ENCODE data around the genes CRTAC1 and PYROXD2.

DNA sequence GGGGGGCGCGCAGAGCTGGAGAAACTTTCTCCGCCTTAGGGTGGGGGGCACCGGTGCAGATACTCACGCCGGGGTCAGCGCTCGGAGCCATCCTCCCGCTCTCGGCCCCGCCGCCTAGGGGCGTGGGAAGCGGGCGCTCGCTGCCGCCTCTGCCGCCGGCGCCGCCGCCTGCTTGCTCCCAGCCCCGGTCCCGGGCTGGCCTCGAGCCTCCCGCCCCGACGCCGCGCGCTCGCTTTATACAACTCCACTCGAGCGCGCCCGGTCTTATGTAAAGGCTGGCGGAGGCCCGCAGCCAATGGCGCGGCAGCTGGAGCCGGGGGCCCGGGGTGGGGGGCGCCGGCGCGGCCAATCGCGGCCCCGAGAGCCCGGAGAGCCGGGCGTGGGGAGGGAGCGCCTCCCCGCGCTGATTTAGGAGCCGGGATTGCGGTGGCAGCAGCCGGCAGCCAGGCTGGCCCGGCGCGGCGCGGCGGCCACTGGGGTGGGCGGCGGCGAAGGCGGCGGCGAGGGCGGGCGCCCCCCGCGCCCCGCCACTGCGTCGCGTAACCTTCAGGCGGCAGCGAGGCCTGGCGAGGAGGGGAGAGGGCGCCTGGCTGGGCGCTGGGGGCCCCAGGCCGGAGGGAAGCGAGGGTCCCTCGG lies at the start of gene CRTAC1:
CRTAC1 (minus strand) TSS at position 240 of the 636 bp plus-strand sequence.
- PRO-cap, result unidirectional peak, minus-strand start at position 203 of the sequence; unidirectional peak, minus-strand start at position 232 of the sequence

DNA sequence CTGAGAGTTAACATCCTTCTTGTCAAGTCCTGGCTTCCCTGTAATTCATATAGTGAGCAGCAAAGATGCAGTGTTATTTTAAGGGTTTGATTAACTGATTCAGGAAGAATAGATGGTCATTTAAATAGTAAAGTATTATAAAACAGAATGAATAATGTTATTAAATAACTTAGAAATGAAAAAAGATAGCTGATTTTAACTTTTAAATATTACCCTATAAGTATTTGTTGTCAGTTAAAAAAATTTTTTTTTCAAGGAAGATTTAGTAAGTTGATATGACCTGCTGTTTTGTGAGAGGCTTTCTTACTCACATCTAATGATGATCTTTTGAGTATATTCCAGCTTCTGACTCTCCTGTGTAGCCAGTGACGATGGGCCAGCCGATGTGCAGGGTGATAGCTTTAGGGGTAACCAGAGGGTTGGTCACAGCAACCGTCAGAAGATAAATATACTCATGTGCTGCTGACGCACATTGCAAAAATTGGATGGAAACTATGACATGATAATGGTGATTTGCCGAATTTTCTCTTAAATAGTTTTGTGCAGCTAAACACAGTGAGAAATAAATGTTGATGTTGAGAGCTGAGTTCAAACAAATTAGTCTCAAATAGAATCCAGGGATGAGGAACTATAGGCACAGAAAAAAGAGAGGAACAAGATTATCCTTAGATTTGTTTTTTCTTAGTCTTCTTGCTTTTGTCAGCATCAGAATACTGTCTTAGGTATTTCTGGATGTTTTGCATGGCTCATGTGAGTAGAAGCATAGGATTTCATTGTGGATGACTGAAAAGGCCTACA lies 29.4 kb downstream of the R3HCC1L start:
- PRO-cap, result no peak

DNA sequence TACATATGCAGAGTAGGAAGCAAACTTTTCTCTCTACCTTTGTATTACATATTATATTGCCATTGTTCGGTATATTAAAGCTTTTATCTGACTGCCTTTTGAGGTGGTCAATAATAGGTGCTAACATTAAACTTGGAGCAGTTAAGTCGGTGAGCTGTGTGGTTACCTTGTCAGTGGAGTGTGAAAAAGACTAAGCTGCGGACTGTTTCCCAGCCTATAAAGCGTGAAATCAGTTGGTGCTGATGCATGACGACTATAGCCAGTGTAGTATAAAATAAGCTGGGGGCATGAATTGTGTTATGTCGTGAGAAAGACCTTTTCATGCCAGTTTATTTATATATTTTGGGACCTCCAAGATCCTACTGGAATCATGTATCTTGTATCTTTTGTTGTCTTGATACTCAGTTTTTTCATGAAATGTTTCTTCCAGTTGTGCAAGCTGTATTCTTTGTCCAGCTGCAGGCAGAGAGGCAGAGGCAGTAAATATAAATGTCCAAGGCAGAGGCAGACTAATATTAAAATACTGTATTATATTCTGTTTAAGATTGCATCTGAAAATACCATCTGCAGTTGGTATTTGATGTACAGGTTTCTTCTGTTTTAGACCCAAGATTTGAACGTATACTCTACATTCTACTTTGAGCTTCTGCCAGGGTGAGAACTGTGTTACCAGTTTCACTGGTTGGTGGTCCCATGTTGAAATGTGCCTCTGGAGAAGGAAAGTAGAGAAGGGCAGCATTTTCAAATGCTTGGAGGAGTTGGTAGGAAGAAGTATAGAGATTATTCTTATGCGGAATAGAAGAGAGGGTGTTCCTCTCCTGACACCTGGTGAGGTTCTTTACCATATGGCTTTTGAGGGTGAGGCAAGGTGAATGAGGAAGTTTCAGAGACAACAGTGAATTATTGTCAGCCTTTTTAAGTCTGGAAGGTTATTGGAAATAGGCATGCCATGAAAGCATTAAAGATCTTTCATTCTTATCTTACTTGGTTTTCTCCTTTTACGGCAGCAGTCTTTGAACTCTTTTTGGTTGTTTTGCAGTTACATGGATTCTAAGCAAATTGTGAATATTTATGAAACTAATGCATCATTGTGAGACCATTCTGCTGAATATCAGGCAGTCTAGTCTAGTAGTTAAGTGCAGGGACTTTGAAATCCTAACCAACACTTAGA lies 34.1 kb downstream of the R3HCC1L start:
- PRO-cap, result no peak

DNA sequence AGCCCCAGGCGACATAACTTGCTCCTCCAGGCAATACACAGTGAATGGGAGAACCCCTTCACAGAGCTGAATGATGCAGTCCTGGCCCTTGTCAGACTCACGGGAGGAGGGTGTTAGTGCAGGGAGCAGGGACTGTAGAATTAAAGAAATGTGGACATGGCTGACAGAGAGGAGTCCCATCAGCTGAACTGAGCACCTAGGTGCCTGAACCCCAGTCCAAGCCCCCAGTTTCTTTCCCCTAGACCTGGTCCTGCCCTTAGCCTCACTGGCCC lies 809 bp upstream of the LOXL4 start:
- PRO-cap, result no peak

DNA sequence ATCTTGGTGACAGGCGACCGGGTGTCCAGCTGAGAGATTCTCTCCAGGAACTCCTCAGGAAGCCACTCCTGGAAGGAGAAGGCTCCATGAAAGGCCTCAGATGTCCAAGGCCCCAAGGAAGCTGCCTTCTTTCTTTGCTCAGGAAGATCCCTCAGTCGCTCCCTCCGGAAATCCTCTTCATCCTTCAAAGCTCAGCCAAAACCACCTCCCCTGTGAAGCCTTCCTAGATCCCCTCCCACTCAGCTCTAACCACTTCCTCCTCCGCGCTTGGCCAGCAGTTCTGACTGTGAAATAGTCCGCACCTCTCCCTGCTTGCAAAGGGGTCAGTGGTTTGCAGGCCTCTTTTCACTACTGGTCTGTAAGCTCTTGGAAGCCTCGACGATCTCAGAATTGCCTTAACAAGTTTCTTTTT lies 24.0 kb downstream of the PYROXD2 start:
- PRO-cap, result no peak

DNA sequence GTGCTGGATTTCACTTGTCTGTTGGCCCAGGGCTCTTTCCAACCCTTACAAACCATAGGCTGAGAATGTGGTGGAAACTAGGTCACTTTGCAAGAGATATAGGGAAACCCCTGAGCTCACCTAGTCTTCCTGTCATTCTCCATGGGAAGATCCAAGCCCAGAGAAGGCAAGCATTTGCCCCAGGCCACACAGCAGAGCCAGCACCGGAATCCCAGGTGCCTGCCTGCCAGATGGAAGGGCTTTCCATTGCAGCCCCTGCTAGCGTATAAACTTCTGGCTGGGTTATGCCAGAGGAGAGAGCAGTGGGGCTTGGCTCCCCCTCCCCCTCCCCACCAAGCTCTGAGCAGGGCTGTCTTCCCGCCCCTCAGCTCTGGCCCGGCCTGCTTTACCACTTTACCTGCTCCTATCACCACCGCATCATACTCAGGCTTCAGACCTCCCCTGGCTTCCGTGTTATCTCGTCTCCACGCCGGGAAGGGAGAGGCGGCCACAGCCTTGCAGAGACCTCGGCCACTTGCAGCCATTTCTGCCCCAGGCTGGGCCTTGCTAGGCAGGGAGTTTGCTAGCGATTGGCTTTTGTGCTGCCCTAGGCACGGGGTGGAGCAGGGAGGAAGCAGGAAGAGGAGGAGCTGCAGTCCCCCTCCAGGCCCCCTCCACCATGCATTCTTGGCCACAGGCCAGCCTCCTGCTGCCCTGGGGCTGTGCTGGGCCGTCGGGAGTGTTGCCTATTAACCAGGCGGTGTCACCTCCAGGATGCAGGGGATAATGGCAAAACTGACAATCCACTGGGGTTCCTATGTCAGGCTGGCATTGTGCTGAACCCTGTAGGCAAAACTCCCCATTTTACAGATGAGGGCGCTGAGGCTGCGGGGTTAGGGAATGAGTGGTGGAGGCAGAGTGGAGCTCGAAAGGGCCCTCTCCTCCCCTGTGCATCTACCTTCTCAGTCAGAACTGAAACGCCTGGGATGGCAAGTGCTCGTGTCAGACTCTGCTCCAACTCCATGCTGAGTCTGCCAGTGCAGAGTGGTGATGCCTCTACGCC lies at the start of gene PYROXD2:
PYROXD2 (minus strand) TSS at position 571 of the 1,042 bp plus-strand sequence.
- PRO-cap, result bidirectional peak, plus-strand start at position 718 of the sequence, minus-strand start at position 544 of the sequence

DNA sequence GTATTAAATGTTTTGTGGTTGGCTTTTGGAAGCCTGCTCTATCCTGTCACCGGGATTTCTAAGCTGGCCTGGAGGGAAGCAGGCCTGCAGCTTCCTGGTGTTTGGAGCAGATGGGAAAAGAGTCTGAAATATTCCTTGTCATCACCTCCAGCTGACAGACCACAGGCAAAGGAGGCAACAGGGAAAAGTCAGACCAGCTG lies 120.6 kb upstream of the HPS1 start:
- PRO-cap, result no peak

DNA sequence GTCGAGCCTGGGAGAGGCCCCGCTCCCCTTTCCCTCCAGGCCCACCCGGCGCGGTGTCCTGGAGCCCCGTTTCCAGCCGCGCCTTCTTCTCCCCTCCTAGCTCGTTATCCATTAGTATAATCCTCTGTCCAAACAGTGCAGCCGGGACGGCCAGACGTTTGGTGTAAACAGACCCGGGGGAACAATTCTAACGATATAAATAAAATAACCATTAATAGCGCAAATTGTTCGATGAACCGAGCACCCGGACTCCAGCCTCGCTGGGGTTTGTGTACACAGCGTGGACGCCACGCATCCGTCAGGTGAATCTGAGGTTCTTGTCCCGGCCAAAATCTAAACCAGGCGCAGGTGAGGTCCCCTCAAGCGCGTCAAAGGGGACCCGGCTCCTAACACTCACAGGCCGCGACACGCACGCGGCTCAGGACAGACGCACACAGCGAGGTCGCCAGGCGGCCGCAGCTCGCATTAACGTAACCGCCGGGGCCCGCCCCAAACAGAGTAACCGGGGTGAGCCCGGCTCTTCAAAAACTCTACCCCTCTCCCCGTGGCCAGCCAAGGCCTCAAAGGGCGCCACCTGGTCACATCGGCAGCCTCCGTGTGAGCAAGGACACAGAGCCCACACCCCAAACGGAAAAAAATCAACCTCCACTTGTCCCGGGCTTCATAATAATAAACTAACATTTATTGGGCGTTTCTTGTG lies 10.7 kb upstream of the NKX2-3 start:
- PRO-cap, result no peak

DNA sequence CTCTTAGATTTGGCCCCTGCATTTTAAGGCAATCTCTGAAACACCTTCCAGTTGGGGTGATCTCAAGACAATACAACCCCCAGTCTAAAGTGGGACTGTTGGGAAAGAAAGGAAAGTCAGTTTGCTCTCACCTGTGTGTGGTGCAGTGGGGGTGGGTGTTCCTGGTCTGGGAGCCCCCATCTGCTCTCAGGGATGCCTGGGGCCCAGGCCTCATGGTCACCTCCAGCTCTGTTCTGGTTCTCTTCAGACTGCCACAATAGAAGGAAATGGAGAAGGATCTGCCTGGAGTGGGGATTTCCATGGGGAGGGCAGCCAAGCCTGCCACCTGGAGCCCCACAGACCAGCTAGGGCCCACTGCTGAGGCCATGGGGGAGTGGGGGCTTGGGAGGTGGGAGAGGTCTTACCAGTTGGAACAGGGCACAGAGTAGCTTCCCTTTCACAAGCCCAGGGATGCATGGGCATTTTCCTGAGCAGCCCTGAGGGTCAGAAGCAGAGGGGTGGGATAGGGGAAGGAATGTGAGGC lies 6.5 kb upstream of the NKX2-3 start:
- PRO-cap, result no peak

DNA sequence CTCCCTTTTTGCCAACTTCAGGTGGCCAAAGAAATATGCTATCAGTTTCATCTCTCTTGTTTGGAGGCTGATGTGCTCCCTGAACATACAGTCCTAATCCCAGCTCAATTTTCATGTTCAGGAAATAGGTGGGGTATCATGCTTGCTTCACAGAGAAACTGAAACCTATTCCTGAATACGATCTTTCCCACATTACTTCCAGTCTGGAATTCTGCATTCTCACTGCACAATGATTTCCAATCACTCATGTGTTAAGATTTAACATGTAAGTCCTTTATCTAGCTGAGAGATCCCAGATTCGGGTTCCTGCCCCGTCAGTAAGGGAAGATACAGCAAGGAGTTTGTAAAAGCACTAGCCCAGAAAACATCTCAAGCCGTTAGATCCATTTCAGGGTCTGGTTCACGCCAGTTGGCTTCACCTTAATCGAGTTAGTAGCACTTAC lies 934 bp downstream of the SLC25A28 start:
- PRO-cap, result no peak

DNA sequence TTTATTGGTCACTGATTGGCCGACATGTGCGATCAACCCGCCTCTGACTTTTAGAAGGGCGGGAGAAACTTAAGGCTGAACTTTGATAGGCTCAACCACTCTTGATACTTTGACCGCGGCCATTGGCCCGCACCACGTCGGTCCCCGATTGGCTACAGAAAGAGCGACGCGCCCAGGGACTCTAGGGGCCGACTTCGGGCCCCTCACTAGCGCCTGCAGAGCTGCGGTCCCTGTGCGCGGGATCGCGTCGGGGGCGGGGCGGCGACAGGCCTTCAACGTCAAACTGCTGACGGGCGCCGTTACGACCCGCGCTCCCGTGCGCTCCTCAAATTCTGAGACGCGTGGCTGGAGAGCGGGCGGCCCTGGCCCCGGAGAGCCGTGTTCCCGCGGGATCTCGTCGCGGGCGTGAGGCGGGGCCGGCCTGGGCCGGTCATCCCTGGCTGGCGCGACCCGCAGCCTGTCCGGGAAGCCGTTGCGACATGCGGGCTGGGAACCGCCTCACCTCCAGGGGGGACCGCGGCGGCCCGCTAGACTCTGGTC lies 471 bp upstream of the SLC25A28 start:
- PRO-cap, result bidirectional peak, plus-strand start at position 464 of the sequence, minus-strand start at position 337 of the sequence

- PRO-cap, result unidirectional peak, minus-strand start at chr10:99667175
Measured at GRCh38 chr10:99667092-99667559, 7.8 kb downstream of the ENTPD7 start.

DNA sequence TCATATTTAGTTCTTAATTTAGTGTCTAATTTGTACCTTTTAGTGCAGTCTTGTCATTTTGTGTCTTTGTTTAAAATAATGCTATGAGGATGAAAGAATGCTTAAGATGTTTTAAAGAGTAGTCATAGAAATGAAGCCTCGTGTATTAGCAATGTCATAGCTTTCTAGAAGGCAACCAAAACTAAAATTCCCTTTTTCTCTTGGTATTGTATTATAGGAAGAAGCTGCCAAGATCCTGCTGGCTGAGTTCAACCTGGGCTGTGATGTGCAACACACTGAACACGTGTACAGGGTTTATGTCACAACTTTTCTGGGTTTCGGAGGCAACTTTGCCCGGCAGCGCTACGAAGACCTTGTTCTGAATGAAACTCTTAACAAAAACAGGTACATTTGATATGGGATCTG lies 36.2 kb downstream of the COX15 start:
- PRO-cap, result no peak

- PRO-cap, result no peak
Measured at GRCh38 chr10:99880176-99880661, 97.8 kb downstream of the ABCC2 start.

DNA sequence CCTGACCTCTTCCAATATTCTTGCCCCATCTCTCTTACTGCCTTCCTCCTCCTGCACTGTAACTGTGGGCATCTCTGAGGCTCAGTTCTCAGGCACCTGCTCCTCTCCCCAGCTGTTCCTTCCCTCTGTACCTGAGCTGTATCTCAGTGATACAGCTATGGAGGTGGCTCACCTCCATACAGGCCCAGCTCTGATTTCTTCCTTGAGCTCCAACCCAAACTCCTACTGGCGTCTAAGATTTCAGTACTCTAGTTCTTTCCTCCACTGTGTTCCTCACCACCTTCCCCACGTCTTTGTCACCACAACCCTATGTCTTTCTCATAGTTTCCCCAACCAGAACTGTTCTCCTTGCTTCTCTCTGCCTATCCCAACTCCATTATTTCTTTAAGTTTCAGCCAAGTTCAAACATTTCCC lies 86.3 kb downstream of the DNMBP start:
- PRO-cap, result no peak

GRCh38 chr10:99924980-99925372 lies 84.8 kb downstream of the DNMBP start:
- PRO-cap, result no peak

GRCh38 chr10:99993923-99995317 lies 15.3 kb downstream of the DNMBP start:
- PRO-cap, result no peak

DNA sequence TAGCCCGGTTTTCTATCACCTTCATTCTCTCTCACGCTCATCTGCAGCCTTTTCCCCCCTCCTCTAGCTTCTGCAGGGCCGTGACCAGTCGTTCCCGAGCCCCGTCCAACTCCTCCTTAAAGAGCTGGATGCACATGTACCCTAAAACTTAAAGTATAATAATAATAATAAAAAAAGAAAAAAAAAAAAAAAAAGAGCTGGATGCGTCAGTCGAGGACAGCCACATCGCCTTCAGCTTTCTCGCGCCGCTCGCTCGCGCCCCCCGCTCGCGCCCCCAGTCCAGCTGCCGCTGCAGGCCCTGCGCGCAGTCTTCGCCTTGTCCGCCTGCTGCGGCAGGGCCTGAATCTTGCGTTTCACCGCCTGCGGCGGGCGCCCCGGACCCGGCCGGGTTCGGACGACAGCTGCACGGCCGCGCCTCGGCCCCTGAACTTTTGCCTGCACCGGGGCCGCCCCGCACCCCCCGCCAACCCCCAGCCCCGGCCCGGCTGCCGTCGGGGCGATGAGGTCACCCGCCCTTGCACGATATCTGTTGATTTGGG lies 33.3 kb upstream of the CPN1 start:
- PRO-cap, result no peak

GRCh38 chr10:100326923-100327827 lies 2.9 kb downstream of the PKD2L1 start:
- PRO-cap, result no peak

DNA sequence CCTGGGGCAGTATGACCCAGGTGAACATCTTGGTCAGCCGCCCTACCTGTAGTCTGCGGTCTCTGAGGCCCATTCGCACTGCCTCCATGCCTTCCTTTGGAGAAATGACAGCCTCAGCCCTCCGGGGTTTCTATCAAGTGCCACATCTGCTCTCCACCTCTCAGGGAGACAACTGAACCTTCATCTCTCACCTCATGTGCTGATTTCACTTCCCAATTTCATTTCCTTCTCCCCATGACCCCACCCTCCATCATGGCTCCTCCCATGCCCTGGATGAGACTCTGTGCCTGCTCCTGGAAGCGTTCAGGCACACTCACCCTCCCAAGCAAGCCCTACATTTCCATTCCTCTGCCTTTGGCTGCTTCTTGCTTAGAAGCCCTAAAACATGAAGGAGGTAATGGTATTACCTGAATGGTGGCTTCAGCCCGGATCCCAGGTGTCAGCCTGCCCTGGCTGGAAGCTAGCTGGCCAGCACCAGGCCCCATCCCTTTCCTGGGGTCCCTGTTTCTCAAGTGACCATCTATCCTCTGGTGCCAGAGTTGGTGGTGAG lies 7.7 kb upstream of the SCD start:
- PRO-cap, result no peak

Measured in ReNcell CX (cell line).